ENCODE results near the genes SHCBP1L and EDEM3.

DNA sequence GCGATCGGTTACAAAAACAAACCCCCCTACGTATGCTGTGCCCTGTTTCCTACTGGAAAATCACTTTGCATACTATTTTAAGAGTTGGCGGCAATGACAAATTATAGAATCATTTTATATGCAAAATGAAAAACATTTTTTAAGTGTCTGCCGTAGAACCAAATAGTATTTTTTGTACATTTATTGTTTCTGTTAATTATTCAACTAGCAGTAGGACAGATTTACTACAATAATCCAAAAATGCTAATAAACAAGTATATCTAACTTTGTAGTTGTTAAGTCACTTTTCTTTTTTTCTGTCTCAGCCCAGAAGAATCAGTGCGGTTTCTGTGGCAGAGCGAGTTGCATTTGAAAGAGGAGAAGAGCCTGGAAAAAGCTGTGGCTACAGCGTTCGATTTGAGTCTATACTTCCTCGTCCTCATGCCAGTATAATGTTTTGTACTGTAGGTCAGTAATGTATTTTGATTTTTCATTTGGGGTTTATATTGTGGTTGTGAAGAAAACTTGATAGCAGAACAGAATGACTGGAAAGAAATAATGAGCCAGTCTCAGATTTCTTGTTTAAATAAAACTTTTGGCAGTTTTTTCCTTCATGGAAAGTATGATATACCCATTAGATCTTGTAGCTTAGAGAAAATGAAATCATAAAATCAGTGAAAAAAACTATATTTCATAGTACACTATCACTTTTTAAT, 27.1 kb downstream of the DHX9 start:
- PRO-cap, 3 experiments: no peak in any of the 3 experiments

GRCh38 chr1:182875008-182875521, 35.9 kb downstream of the DHX9 start:
- PRO-cap, 3 experiments: no peak in any of the 3 experiments

DNA sequence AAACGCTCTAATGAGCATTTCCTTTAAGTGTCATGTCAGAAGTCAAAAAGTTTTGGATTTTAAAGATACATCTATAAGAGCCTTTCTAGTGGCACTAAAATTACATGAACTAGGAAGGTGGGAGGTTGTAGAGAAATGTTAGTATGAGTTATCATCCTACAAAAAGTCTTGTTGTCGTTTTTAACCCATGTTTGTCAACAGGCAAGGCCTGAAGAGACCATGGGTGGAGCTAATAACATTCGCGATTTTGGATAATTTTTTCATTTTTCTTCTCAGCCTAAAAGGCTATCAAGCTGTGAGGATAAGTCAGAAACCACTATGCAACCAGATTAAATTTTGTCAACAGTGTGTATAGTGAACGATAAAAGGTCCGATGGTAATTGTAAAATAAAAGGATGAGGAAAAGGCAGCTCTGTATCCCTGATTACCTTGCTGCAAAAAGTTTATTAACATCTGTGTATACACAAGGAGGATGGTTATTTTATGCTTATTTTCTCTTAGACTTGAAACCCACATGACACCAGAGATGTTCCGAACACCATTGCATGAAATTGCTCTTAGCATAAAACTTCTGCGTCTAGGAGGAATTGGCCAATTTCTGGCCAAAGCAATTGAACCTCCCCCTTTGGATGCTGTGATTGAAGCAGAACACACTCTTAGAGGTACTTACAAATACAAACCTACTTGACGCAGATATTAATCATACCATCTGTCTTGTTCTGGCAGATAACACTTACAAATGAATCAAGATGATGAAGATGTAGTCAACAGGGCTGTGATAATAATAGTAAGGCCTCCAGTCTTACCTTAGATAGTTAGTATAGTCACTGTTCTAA, 39.8 kb downstream of the DHX9 start:
- PRO-cap, 3 experiments: no peak in any of the 3 experiments

DNA sequence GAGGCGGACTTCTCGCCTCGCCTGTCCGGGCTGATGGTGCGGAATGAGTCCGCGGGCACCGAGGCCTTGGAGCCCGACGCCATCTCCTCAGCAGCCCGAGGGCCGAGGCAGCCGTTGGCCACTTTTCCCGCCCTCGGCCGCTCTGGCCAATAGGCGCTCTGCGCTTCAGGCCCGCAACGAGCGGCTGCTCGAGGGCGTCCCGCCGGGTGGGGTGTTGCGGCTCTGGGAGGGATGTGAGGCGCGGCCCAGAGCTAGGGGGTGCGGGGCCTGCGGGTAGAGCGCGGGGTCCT, at the start of gene SHCBP1L:
Gene SHCBP1L (minus strand): TSS at position 116 of the 290 bp plus-strand sequence.
- PRO-cap, 3 experiments: no peak in any of the 3 experiments

DNA sequence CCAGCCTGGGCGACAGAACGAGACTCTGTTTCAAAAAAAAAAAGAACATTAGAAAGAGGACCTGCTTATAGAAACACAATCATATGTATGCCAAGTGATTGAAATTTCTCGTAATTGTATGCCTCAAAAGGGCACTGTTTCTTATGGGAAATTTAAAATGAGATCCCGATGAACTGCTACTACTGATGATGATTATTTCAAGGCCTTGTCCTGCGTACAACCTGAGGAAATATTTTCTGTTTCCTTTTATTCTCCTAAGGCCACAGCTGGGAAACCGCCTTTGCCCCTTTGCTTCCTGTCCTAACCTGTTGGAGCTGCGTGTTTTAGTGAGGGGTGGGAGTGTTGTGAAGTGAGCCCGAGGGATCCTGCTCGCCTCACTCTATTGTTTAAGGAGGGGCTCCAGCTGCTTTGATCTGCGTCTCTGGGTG, 14.3 kb downstream of the LAMC2 start:
- PRO-cap, 3 experiments: no peak in any of the 3 experiments

DNA sequence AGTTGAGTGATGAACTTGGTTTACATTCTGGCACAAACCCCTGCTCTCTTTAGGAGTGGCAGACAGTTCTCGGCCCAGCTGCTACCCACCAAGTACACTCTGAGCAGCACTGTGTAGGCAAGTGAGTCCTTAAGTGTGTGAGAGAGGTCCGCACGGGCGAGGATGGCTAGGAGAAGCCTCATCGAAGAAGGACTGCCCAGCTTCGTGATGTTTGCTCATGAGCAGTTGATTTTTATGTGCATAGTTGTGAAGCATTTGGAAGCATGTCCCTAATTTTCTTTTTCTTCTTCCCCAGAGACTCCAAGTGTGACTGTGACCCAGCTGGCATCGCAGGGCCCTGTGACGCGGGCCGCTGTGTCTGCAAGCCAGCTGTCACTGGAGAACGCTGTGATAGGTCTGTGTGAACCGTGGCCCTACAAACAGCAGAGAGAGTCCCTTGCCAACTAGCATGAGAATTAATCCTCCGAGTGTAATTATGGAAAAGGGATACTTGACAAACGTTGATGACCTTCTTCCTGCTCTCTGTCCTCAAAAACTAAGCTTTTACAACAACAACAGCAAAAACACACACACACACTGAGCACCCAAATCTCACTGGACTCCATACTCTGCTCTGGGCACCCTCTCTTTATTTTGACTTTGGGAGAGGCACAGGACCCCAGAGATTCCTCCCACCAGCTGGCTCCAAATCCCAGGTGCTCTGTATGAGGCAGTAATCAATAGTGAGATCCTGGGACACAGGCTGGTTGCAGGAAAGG, 32.2 kb downstream of the LAMC2 start:
- PRO-cap, 3 experiments: no peak in any of the 3 experiments

- PRO-cap, 3 experiments: no peak in any of the 3 experiments
Observed at GRCh38 chr1:183242806-183243083, 56.7 kb downstream of the LAMC2 start.

DNA sequence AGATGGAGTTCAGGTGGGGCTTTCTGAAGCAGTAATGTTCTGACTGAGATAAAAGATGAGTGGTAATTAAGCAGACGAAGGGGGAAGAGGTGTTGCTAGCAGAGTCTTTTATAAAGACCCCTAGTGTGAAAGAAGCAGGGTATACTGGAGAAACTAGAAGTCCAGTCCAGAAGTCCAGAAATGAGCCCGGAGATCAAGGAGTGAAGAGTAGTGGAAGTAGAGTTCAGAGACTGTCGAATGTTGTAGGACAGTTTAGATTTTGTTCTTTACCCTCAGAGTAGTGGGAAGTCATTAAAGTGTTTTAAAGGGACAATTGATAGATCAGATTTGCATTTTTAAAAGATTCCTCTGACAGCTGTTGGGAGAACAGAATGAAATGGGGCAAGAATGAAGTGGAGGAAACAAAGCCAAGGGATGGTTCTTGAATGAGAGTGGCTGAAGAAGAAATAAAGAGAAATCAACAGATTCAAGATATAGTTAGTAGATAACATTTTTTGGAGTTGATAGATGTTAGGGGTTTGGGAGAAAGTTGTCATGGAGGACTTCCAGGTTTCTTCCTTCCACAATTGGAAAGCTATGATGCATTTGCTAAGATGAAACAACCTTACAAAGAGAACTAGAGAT, 39.2 kb downstream of the SMG7 start:
- PRO-cap, 3 experiments: no peak in any of the 3 experiments

DNA sequence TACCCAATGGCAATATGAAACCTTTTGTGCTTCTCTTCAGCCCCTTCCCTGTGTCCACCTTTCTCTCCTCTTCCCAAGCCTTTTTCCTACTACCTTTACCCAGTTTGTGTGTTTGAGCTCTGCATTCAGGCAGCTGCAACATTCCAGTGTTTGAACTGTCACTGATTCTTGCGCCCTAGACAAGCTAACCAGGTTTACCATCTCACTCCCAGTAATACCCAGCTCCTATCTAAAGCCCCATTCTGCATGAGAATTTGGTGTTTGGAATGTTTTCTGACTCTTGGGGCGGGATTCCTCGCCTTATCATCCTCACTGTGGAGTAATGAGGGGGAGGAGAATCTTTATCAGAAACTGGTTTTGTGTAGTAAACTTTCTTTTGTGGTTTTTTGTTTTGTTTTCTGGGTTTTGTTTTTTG, 36.5 kb downstream of the NCF2 start:
- PRO-cap, 3 experiments: no peak in any of the 3 experiments

DNA sequence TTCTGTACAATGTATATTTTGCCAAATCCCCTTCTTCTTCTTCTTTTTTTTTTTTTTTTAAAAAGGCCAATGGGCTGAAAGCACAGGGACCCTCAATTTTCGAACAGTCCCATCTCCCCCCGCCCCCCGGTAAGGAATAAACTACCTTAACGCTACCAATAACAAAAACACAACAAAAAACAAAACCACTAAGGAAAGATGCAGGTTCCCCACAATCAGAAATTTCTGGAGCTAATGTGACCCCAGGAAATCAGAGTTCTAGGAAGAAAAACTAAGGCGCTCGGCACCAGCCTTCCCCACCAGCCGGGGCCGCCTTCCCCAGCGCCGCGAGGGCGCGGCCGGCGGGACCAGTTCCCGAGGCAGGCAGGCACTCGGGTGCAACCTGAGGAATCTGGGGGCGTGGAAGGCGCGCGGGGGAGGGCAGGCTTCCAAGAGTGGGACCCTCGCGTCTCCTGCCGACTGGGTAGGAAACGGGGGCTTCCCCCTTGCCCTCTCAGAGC, 661 bp downstream of the ARPC5 start:
- PRO-cap, 3 experiments: peak in 3 of 3 experiments; most common plus-strand start position 350 of the sequence (in 3); most common minus-strand start position 323 of the sequence (in 1)

DNA sequence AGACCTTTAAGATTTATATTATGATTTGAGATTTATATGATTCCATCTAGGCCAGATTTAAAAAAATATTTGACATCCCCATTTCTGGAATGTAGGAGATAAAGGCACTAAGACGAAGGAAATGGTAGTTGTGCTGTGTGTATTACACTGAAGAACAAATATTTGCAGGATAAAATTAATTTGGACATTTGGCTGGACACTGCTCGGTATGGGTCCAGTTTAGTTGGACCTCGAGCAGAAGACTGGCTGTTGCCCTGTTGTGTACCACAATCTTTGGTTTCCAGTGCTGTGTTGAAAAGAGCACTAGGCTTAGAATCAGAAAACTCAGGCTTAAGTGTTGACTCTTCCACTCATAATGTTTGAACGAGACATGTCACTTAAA, 1.1 kb upstream of the ARPC5 start:
- PRO-cap, 3 experiments: no peak in any of the 3 experiments

GRCh38 chr1:183871602-183871984, 66.7 kb downstream of the RGL1 start:
- PRO-cap, 3 experiments: peak in 1 of 3 experiments; most common plus-strand start chr1:183871783 (in 1)

DNA sequence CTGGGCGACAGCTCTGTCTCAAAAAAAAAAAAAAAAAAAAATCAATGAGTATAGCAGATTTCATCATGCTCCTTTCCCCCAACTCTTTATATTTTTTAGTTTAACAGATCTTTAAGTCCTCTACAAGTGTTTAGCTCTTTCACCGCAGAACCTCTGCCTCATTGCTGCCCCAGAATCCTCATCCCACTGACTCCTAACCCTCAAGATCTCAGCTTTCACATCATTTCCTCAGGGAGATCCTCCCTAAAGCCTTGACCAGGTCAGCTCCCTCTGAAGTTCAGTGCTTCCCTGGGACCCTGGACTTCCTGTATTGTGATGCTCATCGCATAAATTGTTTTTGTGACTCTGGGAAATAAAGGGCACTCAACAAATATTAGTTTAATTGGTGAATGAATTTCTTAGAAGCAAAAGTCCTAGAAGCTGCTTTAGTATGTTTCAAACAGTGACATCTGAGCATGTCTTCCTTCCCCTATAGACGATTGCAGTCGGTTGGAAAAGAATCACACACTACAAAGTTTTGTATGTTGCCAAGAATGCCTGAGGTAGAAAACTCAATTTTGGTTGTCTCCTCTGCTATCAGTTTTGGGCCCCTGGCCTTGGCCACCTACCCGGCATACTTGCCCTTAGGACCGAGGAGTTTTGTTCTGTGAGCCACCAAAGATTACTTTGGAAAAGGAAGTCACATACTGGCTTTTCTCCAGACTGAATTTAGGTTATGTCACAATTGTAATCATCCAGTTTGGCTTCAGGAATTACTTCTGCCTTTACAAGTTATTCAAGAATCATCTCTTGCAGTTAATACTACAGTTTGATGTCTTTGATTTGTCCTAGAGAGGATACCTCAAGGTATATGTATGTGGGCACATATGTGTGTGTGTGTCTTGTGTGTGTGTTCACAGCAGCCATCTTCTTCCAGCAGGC, 71.2 kb downstream of the RGL1 start:
- PRO-cap, 3 experiments: no peak in any of the 3 experiments

- PRO-cap, 3 experiments: no peak in any of the 3 experiments
Observed at GRCh38 chr1:183881738-183882281, 76.9 kb downstream of the RGL1 start.

DNA sequence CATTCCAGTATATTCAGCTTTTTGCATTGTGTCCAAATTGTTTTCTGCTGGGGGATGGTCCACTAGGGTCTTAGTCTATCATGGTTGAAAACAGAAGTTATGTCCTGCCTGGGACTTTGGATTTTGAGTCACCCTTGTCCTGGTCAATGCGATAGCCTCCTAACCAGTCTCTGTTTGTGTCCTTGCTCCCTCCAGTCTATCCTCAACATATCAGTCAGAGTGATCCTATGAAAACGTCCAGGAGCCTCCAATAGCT, 707 bp upstream of the TSEN15 start:
- PRO-cap, 3 experiments: no peak in any of the 3 experiments

DNA sequence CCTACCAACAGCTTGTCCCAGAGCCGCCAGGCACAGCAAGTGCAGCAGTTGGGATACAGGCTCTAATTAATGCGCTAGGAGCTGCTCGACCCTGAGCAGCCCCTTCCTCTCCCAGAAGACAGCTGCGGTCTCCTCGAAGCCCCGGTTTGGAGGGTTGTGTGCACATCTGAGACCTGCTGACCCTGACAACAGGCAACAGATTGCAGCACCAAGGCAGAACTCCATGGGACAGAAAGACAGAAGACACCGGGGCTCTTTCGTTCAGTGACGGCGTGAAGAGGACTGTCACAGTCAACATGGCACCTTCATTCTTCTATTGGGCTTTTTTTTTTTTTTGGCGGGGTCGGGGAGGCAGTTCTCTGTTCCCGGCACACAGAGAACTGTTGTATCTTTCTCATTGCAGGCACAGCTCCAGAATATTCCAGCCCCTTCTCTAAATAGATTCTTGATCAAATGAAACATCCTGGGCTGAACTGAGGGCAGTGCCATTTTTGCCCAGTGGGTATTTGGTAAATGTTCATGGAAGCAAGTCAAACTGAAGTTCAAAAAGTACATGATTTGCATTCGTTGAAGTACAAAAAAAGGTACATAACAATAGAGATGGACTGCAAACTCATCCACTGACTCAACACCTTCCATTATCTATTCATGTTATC, 101.6 kb downstream of the TSEN15 start:
- PRO-cap, 3 experiments: no peak in any of the 3 experiments

DNA sequence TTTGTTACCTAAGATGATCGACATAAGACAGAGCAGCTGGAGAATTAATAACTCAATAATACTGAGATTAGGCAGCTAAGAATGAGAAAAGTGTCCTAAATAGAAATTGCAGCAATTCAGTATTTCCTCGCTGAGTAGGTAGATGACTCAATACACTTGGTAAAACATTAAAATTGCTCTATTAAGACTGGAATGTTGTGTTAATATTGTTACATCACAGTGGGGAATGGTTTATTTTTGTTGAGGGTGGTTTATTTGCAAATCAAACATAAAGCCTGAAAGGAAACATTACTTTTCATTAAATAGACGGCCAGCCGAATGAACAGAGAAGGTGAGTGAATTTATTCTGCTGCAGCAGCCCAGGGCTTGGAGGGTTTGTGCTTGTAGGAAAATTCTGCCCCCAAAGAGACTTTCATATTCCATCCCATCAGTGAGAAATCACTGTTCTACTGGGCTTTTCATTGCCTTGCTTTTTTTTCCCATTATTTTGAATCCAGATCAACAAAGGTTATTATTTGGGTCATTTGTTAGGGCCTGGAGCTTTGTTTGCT, 21.3 kb downstream of the C1orf21 start:
- PRO-cap, 3 experiments: peak in 1 of 3 experiments; most common plus-strand start position 298 of the sequence (in 1)

- PRO-cap, 3 experiments: no peak in any of the 3 experiments
Observed at GRCh38 chr1:184556595-184557288, 169.9 kb downstream of the C1orf21 start.

DNA sequence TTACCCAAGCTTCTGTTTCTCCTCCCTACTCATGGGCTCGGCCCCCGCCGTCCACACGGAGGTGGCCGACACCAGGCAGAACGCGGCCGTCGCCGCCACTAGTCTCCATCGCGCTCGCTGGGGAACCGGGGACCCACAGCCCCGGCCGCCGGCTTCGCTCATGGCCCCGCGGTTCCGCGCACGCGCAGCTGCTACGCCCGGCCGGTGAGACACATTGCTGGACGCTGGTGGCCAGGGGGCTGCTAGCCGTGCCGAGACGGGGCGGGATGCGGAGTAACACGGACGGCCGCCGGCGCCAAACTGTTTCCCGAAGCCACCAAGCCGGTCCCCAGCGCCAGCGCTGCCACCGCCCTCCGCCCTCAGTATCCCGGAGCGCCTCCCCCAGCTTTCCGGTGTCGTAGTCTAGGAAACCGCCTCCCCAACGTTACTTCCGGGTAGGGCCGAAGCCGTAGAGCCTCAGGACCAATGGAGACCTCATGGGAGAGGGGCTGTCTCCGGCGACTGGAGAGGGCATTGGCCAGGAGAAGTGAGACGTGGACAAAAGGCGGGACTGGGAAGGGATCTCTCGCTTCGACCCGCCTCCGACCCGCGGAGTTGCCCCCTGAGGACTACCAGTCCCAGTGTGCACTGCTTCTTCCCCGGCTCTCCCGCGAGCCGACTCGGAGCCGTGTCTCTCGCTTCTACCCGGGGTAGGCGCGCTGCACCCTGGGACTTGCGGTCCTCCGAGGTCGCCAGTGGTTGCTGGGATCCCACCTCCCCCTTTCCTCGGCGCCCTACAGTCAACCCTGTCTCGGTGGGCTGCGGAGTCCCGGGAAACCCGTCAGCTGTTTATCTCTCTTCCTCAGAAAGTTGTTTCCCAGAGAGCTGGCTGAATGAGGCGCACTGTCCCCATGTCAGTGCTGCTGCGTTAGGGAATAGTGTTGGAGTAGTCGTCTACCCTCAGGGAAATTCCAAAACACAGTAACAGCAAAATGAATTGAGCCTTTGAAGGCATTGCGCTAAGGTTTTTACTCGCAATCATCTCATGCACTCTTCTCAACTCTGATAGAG, at the start of gene EDEM3:
Gene EDEM3 (minus strand): TSS at position 374 of the 1,050 bp plus-strand sequence.
- PRO-cap, 3 experiments: peak in 3 of 3 experiments; most common plus-strand start position 710 of the sequence (in 3); most common minus-strand start position 162 of the sequence (in 2)

GRCh38 chr1:184755737-184756077, 1.0 kb upstream of the EDEM3 start:
- PRO-cap, 3 experiments: no peak in any of the 3 experiments